Bronchial lymph node (tissue), 1 donor: Measurements from ENCODE around the gene DMRT3.

GRCh38 chr9:216515-217065, 1.9 kb downstream of the DOCK8 start:
- PRO-cap: no peak

DNA sequence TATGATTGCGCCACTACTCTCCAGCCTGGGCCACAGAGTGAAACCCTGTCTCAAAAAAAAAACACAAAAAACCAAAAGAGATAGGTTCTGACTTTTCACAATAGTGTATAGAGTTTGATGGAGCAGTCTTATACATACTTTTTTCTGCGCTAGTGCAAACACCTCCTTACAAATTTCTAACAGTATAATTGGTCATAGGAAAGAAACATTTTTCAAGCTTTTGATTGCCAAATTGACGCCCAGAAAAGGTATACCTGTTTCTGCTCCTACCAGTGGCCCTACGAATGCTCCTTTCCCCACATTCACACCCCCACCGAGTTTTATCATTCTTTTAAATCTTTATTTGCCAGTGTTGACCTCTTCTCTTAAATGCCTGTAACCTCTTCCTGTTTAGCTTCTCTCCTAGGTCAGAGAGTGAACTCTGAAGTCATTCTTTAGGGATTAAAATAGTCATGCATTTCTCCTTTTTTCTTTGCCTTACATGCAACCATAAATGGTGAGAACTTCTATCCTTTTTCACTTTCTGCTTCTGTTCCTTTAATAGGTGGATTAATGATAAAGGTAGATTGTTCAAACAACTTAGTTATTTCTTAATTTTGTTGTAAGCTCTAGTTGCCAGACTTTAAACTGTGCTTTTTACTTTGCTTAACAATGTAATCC, 7.7 kb downstream of the DOCK8 start:
- PRO-cap: unidirectional peak, minus-strand start at position 306 of the sequence

DNA sequence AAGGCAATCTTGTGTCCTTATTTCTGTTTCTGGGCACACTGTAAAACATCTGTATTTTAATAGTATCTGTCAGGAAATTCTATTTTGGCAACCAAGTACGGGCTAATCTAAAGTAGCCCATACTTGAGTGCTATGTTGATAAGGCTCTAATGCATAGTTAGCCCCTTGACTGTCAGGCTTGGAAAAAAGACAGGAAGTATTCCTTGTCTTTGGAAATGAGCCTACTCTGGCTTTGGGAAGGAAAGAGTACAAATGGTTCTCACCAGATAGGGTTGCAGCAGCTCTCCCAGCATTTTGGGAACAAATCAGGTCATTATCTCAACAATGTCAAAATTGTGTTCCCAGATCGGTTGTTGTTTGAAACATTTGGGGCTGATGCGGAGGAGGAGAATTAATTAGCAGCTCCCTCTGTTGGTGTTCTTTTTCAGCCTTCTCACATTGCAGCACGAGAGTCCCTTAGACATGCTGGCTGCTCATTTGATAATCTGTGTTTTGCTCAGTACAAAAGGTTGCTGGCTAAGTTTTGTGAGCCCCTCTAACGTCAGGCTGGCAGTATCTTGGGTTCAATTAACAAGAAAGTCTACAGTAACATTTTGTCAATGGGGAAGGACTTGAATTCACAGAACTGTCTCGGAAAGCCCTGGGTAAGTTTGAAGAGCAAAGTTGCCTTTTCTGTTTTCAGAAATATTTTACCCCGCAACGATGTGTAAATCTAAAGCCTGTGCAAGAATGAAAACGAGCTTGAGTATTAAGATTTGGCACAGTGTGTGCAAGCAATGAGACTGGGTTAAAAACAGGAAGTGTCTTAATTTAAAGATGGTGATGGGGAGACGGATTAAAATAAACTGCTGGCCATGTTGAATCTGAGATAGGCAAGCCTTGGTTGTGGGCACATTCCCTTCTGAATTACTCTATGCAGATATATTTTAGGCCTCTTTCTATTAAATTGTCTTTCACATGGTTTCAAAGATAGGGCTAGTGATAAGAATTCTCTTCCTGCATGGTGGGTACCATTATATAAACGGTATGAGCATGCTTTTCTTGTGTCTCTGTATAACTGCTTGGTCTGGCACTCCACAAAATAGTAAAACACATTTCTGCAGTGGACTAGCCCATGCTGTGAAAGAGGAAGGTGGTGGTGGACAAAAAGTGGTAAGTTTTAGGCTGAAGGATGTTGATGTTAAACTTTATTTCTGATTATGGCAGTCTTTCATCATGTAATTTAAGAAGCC, 42.6 kb downstream of the KANK1 start:
- PRO-cap: no peak

DNA sequence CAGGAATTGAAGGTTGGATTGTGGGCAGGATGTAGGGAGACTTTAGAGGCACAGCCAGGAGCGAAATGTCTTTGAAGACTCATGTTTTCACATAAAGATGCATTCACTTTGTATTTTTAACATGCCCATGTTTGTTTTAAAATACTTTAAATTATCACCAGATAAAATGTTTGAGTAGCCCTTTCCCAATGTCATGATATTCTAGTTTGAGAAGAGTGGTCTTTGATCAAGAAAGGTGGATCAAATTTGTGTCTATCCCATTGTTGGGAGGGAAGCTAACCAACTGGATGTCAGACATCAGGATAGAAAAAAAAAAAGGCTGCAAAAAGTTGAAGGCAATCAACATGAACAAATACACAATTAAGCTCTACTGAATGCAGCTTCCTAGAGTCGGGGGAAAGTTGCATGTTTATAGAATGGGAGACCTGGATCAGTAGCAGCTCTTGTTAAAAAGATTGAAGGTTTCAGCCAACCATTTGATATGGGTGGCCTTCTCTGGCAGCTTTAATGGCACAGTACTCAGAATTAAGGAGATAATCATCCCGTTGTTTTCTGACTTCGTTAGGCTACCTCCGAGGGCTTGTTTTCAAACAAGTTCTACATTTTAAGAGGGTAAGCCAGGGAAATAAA, 56.1 kb downstream of the KANK1 start:
- PRO-cap: no peak

DNA sequence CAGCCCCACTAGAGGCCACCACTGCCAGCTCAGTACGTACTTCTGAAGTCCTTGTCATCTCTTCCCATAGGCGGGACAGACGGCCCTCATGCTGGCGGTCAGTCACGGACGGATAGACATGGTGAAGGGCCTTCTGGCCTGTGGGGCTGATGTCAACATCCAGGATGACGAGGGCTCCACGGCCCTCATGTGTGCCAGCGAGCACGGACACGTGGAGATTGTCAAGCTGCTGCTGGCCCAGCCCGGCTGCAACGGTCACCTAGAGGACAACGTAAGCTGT, 99.4 kb upstream of the DMRT1 start:
- PRO-cap: no peak

- PRO-cap: no peak
Measured at GRCh38 chr9:976565-977636, at the start of gene DMRT3. Gene DMRT3 (plus strand): TSS chr9:976655.

- PRO-cap: no peak
Measured at GRCh38 chr9:1047824-1048457, 2.2 kb upstream of the DMRT2 start.

- PRO-cap: bidirectional peak, plus-strand start at chr9:2019316, minus-strand start at chr9:2019303
Measured at GRCh38 chr9:2019249-2019552, 4.1 kb downstream of the SMARCA2 start.

DNA sequence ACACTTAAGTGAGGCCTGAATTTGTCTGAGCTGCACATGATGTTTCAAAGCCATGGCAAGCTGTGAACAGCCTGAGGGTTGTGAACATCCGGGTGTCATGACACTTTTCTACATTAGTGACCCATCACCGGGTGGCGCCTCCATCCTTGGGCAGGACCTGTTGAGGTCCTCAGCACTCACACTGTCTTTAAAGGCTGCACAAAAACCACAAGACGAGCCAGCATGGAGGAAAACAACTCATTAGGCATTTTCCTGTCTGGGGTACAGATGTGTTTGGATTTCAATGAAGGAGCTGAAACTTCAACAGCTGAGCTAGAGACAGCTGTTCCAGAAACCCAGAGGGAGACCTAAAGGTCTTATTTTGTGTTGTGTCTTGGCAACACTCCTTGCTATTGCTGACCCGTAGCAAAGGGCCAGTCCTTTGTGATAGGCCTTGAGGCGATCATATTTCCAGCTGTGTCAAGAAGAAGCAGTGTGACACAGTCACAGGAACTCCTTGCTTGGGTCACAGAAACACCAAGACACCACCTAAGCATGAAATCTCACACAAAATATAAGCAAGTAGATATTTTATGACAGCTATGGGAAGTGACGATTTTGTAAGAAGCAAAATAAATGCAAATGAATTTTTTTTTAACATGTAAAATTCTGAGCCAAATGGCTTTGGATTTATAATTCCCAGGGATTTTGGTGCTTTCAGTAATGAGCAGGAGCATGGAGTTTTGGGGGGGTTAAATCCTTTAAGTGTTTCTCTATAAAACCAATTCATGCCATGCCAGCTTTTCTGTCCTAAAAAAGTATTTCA, 151.7 kb upstream of the VLDLR start:
- PRO-cap: no peak

DNA sequence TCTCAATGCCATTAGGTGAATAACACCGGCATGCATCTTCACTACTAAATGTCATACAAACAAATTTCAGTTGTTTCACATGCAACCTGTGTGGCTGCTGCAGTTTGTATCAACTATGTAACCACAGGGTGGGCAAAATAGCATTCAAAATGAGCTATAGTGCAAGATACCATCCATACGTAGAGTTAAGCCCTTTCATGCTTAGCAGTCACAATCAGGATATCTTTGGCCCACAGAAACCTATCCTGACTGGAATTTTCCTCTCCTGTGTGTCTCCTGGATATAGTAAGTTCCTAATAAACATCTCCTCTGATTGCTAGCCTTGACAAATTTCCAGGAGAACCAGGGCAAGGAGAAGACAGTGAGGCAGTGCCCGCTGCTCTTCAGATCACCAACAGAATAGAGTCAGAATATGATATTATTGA, 1.5 kb upstream of the VLDLR start:
- PRO-cap: no peak

GRCh38 chr9:2657199-2657787, 35.7 kb downstream of the VLDLR start:
- PRO-cap: no peak

- PRO-cap: no peak
Measured at GRCh38 chr9:2761071-2761736, 43.9 kb downstream of the KCNV2 start.

DNA sequence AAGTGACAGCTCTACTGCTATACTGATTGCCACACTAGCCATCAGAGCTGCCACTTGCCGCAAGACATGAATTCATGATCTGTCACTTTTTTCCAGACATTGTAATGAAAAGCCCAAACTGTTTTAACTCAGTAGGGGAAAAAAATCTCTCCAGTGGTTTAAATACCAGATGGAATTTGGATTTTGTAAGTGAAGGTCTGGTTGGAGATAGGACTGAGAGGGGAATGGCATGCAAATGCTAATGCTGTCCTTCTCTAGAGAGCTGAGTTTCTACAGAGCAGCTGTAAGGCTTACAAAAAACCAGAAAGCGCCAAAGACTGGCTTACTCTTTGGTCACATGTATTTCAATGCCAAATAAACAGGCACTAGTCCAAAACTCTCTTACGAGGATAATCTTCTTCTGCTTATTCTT, 34.4 kb downstream of the PUM3 start:
- PRO-cap: no peak

DNA sequence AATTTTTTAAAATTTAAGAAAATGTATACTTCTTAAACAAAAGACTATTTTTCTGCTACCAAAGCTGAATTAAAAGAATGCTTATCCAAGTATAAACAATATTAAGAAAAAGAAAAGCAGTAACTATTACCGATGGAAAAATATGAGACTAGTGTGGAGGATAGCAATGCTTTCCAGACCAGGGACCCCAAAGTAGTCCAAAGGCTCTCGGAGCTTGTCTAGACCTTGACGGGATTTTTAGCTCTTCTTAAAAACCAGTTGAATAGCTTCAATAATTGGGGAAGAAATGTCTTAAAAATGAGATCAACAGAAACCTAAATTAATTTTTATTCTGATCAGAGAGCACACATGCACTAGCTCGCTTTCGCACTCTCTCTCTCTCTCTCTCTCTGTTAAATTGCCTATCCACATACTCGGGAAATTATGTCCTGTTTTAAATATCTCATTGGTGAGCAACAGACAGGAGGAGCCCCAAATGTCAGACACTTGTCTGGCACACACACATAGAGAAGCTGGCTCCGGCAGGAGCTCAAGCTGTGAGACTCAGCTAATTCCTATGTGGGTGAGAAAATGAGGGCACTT, 9.4 kb downstream of the RFX3 start:
- PRO-cap: no peak

- PRO-cap: no peak
Measured at GRCh38 chr9:3527615-3527953, 1.8 kb upstream of the RFX3 start.

- PRO-cap: no peak
Measured at GRCh38 chr9:3879592-3880297, 353.9 kb upstream of the RFX3 start.

DNA sequence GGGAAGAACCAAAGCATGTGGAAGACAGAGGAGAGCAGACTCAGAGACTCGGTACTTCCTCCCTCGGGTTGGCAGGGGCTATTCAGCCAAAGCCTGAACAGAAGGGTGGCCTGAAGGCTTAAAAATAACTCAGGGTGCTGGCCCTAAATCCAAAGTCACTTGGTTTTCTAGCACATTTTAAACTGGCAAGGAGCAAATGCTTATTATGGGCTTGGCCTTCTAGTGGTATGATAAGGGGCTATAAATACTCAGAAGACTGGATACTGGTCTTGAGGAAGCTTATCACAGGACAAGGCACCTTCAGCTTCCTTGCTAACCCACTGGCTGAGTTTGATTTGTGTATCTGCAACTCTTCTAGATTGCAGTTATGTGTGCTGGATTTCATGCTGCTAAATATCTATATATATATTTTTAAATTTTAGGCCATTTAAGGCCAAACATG, 206.5 kb downstream of the GLIS3 start:
- PRO-cap: no peak

- PRO-cap: no peak
Measured at GRCh38 chr9:4206704-4207317, 93.1 kb downstream of the GLIS3 start.

GRCh38 chr9:4490719-4491060, 422 bp downstream of the SLC1A1 start:
- PRO-cap: no peak

- PRO-cap: bidirectional peak, plus-strand start at chr9:4491395, minus-strand start at chr9:4491362
Measured at GRCh38 chr9:4491061-4492081, 1.1 kb downstream of the SLC1A1 start.